H4 (cell line): ENCODE measurements around a stretch of chr14.

GRCh38 chr14:32110284-32111475 lies 33.6 kb downstream of the ARHGAP5 start:
- RAMPAGE, long total RNA = no peak

GRCh38 chr14:32201521-32202474 lies 124.7 kb downstream of the ARHGAP5 start:
- RAMPAGE, long total RNA = no peak

DNA sequence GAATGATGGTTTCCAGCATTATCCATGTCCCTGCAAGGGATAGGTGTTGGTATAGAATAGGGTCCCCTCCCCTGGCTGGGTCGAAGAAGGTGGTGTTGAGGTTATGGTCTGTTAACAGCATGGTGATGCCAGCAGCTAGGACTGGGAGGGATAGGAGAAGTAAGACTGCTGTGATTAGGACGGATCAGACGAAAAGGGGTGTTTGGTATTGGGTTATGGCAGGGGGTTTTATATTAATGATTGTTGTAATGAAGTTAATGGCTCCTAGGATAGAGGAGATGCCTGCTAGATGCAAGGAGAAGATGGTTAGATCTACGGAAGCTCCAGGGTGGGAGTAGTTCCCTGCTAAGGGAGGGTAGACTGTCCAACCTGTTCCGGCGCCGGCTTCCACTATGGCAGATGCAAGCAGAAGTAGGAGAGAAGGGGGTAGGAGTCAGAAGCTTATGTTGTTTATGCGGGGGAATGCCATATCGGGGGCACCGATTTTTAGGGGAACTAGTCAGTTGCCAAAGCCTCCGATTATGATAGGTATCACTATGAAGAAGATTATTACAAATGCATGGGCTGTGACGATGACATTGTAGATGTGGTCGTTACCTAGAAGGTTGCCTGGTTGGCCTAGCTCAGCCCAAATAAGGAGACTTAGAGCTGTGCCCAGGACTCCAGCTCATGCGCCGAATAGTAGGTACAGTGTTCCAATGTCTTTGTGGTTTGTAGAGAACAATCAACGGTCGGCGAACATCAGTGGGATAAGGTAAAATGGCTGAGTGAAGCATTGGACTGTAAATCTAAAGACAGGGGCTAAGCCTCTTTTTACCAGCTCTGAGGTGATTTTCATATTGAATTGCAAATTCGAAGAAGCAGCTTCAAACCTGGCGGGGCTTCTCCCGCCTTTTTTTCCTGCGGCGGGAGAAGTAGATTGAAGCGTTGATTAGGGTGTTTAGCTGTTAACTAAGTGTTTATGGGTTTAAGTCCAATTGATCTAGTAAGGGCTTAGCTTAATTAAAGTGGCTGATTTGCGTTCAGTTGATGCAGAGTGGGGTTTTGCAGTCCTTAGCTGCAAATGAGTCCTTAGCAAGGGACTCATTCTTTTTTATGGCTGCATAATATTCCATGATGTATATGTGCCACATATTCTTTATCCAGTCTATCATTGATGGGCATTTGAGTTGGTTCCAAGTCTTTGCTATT lies 155.4 kb downstream of the AKAP6 start:
- RAMPAGE, long total RNA = no peak

- RAMPAGE, long total RNA = no peak
Observed at GRCh38 chr14:32509439-32510477, 180.7 kb downstream of the AKAP6 start.

DNA sequence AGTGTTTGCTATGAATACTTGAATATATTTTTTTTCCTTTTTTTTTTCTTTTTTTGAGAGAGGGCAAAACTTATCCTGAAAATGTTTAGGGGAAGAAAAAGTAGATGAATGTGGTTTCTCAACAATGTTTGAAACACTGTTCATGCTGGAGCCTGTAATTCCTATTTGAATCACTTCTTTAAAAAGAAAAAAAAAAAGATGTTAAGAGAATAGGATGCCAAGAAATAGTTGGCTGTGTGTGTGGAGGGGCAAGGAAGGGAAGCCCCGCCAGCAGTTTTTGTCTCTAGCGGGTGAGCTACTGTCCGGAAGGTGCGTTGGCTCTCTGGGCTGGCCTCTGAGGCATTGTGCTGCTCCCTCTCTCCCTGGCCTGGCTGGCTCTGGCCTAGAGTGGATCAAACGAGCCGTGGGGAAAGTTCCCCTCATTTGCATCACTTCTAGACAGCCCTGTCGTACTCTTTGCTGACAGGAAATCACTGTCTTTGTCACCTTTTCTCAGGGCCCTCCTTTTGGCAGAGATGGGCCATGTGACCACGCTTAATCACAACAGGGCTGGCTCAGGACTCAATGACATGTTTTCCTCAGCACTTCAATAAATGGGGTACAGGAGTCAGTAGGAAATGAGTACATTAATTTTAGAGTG lies 236.2 kb upstream of the NPAS3 start:
- RAMPAGE, long total RNA = no peak

- RAMPAGE, long total RNA = no peak
Observed at GRCh38 chr14:32933797-32934867, 4.5 kb upstream of the NPAS3 start.

DNA sequence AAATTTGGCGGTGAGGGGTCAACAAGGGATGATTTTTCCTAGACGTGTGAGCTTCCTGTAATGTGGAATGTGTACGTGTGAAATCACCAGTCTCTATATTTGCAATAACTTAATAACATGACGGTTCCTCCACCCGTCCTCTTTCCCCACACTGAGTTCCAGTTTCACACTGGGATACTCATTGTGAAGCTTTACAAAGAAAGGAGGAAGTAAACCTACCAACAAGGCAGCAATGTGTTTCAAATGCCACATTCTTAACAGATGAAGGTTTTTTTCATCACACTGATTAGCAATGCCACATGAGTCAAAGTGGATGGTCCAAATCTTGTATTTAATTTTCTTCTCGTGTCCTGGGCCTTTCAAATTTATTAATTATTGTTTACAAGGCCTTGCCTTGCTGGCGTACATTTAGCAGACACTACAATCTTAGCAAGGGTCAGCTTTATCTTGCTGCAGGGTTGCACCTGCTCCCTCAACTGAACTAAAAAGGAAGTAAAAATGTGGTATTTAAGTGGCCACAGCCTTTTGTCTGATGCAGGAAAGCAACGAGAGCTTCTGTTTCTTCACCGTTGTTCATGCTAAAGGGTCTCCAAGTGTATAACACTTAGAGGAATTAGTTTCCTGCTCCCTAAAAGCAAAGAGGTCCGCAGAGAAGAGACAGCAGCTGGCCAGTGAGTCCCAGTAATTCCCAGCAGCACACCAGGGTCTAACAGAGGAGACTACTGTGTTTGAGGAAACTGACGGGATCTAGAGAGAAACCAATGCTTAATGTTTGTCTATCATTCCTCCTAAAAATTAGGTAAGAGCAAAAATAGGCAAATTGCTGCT lies 62.7 kb upstream of the EGLN3 start:
- RAMPAGE, long total RNA = no peak

DNA sequence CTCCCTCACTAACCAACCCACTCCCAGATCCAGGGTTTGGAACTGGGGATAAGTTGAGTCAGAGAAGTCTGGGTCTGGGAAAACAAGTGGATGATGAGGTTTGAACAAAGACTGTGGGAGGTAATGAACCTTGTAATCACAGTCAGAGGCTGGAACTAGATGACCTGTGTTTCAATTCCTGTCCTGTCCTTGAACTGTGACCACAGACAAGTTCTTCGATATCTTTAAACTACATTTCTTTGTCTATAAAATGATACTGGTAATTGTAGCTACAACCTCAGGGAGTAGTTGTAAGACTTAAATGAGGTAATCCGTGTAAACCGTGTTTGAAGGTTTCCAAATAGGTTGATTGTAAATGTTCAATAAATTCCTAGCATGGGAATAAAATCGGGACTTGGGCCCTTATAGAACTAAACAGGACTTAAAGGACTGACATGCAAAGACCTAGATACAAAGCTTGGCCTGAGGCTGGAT lies 240.7 kb upstream of the EGLN3 start:
- RAMPAGE, long total RNA = no peak

DNA sequence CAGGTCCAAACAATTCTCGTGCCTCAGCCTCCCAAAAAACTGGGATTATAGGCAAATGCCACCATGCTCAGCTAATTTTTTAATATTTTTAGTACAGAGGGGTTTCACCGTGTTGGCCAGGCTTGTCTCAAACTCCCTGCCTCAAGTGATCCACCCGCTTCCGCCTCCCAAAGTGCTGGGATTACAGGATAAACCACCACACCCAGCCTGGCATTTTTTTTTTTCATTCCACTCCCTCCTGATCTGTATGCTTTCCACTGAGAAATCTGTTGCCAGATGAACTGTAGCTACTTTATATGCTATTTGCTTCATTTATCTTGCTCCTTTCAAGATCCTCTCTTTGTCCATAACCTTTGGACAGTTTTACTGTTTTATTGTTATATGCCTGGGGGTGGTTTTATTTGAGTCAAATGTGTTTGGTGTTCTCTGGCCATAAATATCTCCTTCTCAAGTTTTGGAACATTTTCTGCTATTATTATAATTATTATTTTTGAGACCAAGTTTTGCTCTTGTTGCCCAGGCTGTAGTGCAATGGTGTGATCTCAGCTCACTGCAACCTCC lies 18.8 kb downstream of the EAPP start:
- RAMPAGE, long total RNA = no peak

DNA sequence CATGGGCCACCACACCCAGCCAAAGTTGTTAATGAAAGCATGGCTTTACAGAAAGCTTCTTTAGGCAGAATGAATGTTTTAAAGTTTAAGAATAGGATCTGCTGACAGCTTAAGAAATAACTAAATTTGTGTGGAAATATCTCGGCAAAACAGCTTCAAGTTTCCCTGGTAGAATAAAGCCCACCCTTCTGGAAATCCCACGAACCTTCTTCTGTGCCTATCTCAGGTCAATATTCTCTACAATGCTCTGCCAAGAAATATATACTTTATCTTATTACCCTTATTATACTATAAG lies 858 bp downstream of the EAPP start:
- RAMPAGE, long total RNA = no peak

DNA sequence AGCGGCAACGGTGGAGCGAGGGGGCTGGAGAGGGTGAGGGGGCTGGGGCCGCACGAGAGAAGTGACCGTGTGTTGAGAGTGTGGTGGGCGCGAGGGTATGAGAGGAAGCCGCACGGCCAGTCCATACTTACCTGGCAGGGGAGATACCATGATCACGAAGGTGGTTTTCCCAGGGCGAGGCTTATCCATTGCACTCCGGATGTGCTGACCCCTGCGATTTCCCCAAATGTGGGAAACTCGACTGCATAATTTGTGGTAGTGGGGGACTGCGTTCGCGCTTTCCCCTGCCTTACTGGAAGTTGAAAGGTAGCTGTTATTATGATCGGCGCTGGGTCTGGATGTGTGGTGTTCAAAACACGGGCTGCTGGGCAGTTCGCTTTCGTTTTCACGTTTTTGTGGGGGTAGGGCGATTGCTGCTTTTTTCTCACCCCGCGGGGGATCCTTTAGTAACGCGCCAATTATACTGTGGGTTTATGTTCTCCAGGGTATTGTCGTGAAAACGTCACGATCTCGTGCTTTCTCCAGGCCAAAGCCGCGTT lies 7.2 kb upstream of the EAPP start:
- RAMPAGE, long total RNA = no peak

DNA sequence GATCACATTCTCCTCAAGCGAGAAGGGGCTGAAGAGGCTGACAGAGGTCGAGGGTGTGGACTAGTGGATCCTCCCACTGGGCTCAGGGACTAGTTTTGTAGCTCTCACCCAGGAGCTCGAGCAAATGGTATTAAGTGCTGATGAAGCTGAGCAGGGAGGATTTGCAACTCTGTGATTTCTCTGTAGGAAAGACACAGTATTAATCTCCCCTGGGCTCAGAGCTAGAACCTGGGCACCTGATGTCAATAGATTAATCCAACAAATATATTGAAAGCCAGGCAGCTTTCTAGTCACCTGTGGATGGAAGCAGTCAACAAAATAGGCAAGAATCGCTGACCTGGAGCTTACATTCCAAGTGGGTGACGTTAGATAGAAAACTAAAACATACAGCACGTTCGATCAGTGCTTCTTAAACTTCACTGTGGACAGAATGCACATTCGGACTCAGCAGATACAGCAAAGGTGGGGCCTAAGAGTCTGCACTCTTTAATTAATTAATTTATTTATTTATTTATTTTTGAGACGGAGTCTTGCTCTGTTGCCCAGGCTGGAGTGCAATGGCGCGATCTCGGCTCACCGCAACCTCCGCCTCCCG lies 15.3 kb upstream of the EAPP start:
- RAMPAGE, long total RNA = no peak

DNA sequence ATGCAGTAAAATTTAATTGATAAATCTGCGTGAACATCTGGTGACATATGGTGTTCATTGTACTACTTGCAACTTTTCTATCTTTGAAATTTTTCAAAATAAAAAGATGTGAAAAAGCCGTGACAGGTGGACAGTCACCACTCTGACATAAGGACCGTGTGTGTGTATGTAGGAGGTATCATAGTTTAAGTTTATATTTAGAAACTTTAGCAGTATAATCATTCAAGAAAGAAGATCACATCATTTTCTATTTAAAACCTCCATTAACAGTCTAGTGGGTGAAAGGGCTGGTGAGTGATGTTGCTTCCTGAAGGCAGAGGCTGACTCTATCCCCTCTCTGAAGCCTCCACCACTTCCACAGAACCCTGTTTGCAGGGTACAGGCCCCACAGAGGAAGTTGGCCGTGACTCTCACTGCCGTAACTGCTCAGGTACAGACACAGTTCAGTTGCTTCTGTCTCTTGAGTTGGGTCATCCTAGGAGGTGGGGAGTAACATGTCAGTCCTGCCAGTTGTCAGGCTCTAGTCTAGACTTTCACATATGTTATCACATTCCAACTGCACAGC lies 31.7 kb downstream of the CFL2 start:
- RAMPAGE, long total RNA = no peak

- RAMPAGE, long total RNA = no peak
Observed at GRCh38 chr14:34687476-34688078, 26.8 kb downstream of the CFL2 start.

GRCh38 chr14:34768684-34768942 lies 54.2 kb upstream of the CFL2 start:
- RAMPAGE, long total RNA = no peak

DNA sequence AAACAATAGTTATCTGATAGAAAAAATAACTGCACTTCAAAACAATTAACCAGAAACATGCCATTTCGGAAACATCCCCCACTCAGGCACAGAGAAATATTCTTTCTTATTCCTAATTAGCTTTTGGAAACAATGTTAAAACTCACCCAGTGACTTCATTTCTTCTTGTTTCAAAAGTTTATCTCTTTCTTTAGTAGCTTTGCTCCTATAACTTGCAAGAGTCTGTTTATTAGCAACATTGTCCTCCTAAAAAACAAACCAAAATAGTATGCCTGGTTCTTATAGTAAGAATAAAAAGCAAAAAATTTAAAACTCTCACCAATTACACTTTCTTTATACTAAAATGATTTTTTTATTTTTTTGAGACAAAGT lies 74.2 kb downstream of the BAZ1A start:
- RAMPAGE, long total RNA = no peak

- RAMPAGE, long total RNA = no peak
Observed at GRCh38 chr14:34930825-34931110, 52.0 kb upstream of the SRP54 start.

DNA sequence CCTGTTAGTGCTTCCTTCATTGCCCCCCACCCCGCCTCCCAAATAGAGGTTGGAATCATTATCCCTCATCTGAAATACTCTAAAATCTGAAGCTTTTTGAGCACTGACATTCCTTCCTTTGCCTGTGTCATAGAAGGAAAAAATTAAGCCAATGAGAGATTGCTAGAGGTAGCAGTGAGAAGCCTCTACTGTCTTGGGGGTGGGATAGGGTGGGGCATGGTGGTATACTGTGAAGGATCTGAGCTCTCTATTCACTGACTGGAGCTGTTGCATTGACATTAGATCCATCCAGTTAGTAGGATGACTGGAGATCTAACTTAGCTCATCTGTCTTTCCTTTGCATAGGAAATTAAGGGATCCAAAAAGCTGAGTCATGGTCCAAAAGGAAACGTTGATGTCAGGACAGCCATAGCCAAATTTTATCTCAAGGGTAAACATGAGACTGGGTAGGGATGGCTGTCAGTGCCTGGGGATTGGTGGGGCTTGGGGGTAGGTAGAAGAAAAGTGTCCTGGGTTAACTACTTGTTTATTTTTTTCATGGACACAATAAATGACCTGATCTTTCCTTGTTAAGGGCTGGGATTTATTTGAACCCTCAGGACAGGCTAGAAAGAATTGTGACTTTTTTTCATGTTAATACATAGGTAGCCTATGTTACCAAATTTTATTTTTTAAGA lies 4.5 kb downstream of the FAM177A1 start:
- RAMPAGE, long total RNA = no peak

DNA sequence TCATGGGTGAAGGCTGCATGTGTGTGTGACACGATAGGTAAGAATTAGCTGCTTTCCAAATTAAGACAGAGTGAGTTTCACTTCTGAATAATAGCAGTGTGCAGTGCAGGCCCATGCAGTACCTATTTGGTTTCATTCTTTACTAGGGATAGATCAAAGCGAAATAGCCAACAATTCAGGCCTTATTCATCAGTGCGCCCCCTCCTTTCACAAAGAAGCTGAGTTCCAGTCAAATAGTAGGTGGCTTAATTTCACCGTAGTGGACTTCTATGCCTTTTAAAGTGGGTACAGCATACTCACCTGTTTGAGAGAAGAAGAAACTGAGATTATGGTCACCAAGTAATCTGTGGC lies 6.4 kb upstream of the PSMA6 start:
- RAMPAGE, long total RNA = no peak

DNA sequence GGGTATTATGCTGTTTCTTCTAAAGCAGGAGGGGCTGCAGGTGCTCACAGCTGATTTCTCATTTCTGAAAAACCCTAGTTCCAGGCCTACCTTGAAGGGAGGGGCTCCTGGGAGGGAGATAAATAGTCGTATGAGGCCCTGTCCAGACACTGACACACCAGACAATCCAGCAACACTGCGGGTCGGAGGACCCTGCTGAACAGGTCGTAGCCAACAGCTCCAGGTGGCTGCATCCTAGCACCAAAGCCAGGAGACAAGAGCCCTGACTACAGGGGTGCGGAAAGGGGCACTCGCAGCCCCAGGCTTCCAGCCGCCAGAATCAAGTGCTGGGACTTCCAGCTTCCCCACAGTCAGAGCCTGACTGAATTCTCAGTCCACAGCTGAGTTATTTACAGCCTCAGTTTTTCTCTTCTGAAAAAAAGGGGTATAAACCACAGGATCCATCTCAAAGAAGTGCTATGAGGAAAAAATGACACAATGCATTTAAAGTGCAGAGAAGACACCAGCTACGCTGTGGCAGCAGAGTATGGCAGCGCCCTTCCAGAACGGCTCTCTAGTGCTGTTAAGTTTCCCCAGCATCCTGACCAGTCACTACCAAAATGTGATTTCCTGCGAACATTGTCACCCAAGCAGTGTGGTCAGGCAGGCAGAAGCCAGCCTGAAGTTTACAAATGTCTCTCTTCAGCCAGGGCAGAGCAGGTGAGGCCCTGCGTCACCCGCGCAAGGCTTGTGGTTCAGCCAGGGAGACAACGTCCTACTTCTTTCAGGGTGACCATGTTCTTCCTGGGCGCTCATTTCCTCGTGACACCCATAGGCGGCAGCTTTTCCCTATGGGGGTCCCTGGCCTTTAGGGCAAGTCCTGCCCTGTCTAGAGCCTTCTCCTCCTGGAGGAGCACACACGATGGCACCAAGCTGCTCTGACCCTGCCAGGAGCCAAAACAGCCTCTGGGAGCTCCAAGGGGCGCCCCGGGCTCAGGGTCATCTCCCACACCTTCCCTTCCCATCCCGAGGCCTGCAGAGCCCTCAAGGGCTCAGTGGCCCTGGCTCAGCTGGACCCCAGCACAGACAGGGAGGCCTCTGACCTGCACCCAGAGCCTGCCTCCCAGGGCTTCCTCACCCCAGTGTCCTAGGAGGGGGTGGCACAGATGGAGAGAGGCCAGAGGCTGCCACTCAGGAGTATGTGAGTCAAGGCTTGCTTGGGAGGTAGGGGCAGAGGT lies 41.6 kb downstream of the PSMA6 start:
- RAMPAGE, long total RNA = no peak